Left cardiac atrium (tissue), 1 donor: ENCODE measurements around the gene PKP1.

DNA sequence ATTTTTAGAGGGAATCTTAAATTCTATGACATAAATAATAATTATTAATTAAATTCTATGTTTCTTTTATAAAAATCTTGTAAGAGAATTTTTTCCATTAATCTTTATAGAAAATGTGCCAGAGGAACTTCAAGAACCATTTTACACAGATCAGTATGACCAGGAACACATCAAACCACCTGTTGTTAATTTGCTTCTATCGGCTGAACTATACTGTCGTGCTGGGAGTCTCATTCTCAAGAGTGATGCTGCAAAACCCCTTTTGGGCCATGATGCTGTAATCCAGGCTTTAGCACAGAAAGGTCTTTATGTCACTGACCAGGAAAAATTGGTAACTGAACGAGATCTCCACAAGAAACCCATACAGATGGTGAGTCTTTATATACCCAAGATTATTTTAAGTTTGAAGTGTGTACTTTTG lies 22.0 kb downstream of the CAMSAP2 start:
- PRO-cap: no peak

DNA sequence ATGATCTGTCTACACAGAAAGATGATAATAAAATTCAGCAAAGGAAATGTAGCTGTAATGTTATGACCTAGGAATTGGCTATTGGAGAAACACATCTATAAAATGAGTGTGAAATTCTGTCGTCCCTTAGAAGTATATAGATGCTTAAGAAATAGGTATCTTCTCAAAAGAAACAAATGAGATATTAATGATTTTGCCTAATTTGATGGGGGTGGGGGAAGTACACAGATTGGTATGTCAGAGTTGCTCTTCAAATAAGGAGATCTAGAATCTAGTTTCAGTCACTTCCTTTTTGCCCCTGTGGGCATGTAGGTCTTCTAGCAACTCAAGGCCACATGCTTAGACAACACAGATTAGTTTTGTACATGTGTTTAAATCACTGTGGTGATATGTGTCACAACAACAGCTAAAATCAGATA lies 10.6 kb upstream of the GPR25 start:
- PRO-cap: no peak

- PRO-cap: no peak
These were observed 9.9 kb upstream of the GPR25 start for GRCh38 chr1:200862687-200863410.

GRCh38 chr1:200869900-200870470 lies 2.8 kb upstream of the GPR25 start:
- PRO-cap: no peak

GRCh38 chr1:200913033-200913460 lies 18.3 kb downstream of the INAVA start:
- PRO-cap: no peak

- PRO-cap: no peak
These were observed 30.2 kb downstream of the KIF21B start for GRCh38 chr1:200993346-200993634.

DNA sequence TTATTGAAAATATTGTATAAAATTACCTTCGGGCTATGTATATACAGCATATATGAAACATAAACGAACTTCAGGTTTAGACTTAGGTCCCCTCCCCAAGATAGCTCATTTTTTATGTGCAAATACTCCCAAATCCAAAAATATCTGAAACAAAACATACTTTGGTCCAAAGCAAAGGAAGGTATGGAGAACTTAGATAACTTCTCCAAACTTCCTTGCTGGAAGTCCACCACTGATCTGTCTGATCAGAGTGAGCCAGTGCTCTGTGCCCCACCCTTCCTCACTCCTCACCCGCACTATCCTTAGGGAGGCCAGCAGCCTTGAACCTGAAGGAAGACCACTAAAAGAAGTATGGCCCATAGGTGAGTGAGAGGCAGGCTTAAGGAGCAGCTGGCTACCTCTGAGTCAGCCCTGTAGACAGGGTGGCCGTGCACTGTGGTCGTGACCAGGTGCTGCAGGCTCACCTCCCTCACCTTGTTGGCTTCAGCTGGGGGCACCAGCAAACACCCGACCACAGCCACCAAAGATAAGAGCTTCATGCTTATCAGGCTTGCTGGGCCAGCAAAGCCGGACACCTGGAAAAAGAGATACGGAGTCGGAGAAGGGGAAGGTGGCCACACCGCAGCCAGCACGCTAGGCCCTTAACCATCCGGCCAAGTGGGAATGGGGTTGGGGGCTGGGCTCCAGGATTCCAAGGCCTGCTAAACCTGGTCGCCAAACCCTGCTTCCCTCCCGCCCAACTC lies 718 bp downstream of the TMEM9 start:
- PRO-cap: no peak

DNA sequence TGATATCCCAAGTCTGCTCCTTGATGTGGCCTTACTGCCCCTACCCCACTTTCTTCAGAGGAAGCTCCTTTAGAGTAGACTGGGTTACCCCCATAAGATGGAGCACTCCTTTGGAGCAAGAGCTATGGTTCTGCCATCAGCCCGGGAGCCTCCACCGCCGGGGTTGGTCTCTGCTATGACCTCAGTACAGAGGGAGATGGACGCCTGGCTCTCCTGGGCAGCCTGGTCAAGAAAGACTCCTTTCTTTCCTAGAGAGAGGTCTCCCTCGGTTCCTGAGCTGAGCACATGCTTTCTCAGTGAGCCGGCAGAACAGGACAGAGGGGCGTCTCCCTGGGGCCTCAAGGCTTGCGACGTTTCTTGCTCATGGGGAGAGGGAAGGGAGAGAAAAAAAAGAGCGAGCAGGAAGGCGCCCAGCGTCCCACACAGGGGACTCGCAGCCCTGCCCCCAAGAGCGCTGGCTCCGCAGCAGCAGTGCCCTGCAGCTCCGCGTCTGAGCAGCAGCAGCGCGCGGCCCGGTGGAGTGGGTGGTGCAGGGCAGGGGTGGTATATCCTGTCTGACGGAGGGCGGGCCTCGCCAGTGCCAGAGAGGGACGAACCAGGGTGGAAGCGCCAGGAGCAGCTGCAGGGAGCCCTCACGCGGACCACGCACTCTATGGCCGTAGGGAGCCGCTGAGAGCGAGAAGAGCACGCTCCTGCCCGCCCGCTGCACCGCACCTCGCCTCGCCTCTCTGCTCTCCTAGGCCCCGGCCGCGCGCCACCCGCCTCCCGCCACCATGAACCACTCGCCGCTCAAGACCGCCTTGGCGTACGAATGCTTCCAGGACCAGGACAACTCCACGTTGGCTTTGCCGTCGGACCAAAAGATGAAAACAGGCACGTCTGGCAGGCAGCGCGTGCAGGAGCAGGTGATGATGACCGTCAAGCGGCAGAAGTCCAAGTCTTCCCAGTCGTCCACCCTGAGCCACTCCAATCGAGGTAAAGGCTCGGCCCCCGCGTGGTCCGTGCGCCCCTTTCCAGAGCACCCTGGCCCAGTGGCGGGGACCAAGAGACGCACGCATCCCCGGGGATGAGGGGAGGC lies at the start of gene PKP1:
PKP1 (plus strand) TSS at position 577 of the 1,078 bp plus-strand sequence.
- PRO-cap: bidirectional peak, plus-strand start at position 577 of the sequence, minus-strand start at position 492 of the sequence

DNA sequence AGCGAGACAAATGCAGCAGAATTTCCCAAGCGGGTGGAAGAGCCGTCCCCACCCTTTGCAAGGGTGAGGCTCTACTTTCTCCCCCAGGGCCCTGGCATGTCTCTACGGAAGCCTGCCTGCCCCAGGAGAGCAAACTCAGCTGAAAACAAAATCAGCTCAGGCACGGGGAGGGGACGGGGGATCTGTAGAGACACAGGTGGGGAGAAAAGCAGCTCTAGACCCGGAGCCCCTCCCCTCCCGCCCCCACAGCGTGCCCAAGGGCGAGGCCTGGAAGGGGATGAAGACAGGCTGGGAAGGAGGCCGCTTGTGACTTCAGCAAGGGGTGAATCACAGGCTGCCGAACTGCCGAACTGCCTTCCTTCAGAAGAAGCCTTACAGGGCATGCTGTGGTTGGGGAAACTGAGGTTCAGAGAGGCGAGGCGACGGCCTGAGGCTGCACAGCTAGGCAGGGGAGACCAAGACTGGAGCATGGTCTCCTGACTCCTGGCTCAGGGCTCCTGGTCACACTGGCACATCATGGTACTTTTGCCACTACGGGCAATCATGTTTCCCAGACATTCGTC lies 19.3 kb downstream of the PKP1 start:
- PRO-cap: no peak

DNA sequence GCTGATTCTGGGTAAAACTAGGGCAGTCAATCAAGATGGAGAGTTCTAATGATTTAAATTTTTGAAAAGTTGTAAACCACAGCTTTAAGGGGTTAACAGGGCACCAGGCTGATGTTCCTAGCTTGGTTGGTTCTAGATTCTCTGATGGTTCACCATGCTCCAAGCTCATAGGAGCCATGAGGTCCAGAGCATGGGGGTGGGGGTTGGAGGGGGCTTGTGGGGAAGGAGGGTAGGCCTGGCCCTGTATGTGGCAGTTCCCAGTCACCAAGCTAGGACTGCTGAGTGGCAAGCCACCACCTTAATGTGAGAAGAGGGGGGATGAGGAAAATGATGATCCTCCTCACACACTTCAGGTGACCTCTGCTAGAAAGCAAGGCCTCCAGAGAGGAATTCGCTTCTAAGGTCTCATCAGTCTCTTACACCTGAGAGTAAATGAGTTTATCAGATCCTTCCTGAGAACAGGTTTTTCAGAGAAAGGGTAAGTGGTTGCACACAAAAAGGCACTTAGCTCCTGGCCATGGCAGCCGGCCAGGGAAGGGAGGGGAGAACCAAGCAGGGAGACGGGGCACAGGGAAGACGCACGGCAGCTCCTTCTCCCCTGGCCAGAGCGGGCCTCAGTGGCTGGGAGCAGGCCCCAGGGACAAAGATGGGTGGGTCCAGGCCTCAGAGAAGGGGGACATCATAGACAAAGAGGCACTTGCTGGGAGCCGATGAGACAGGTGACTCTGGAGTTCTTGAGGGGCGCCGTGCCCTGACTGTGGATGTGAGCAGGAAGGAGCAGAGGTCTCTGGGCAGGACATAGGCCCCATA lies 3.5 kb upstream of the TNNT2 start:
- PRO-cap: no peak

- PRO-cap: no peak
These were observed 5.5 kb downstream of the PHLDA3 start for GRCh38 chr1:201463433-201463892.

- PRO-cap: no peak
These were observed 6.0 kb downstream of the CSRP1 start for GRCh38 chr1:201500561-201501682.

DNA sequence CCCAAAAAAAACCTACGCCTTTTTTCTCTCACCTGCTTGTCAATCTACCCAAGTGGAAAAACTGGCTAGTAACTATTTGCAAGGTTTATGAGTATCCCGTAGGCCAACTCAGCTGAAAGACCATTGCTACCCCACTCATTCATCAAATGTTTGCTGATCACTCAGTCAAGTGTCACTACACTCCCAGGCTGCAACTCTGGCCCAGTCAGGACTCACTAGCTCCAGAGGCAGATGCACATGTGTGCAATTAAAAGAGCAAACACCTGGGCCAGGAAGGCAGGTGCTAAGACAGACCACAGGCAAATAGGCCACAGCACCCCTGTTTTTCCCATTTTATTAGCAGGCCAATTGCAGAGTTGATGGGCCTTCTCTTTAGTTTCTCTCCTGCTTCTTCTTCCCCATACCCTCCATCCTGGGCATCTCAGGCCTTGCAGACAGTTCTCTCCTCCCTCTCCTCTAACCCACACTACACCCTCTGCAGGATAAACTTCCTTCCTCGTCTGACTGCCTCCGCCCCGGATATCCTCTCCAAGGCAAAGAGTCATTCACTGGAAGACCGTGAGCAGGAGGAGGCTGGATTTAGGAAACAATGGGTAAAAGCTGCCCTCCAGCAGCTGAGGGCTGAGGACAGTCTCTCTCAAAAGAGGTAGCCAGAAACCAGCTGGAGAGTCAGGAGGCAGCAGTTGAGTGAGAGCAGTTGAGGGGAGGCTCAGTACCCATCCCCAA lies 1.6 kb downstream of the CSRP1 start:
- PRO-cap: bidirectional peak, plus-strand start at position 653 of the sequence, minus-strand start at position 468 of the sequence

DNA sequence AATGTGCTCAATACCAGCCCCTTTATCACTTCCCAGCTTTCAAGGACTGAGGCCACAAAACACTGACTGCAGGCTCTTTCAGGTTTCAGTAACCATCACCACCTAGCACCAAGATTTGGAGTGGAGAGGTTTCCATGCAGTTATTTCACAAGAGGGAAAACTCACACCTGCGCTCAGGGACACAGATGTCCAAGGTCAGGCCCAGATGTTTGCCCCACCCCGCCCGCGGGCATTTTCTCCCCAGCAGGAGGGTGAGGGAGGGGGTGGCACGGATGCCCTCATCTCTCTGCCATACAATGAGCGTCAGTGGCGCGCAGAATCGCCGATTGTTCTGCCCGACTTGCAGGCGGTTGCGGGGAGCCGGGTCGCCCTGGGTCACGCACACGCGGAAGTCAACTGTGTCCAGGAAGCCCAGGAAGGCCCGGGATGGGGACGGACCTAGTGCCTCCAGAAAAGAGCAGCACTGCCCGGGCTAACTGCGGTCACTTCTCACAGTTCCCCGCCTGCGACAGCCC lies 409 bp downstream of the CSRP1 start:
- PRO-cap: no peak

DNA sequence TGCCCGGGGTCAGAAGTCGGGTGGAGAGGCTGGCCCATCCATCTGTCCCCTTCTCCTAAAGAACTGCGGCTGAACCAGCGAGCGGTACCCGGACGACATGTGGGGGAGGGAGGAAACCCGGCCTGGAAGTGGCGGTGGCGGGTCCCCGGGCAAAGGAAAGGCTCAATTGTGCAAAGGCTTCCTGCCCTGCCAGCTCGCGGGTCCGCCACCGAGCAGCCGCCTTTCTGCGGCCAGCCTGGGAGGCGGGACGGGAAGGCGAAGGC lies 410 bp upstream of the NAV1 start:
- PRO-cap: bidirectional peak, plus-strand start outside the sequence, minus-strand start at position 228 of the sequence

- PRO-cap: no peak
These were observed 16.0 kb downstream of the NAV1 start for GRCh38 chr1:201554957-201555198.

- PRO-cap: no peak
These were observed 113.3 kb upstream of the IPO9 start for GRCh38 chr1:201715452-201716342.

DNA sequence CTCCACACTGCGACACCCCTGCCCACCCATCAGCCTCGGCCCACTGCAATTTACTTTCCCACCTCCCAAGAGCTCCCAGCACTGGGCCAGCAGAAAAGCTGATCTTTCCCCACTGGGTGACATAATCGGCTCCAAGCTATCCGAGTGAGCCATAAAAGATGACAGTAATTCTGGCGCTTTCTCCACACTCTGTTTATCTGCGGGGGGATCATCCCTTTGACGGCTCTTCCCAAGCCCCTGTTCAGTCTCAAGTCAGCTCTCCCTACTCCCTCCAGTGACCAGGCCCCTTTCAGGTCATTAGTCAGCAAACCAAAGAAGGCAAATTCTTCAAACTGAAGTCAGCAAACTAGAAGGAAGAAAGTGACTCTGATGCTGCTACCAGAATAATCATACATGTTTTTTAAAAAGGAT lies 107.3 kb upstream of the IPO9 start:
- PRO-cap: no peak

- PRO-cap: no peak
These were observed 58.9 kb upstream of the IPO9 start for GRCh38 chr1:201769674-201770780.

DNA sequence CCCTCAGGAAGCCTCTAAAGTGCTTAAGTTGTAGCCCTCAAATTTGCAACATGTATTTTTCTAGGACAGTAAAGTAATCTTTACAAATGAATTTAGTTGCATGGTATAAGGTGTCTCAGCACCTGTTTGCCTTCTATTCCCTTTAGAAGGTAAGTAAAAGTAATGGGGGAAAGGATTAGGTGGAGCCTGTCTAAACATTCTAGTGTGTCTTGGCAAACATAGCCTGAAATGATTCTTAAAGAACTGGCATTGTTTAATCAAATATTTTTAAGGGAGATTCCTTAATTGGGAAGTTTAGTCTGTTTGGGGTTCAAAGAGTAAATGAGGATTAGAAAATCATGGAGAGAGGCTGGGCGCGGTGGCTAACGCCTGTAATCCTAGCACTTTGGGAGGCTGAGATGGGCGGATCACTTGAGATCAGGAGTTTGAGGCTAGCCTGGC lies 11.8 kb upstream of the SHISA4 start:
- PRO-cap: no peak